SK-N-MC (cell line): Measurements from ENCODE around the gene ARPIN.

GRCh38 chr15:88652852-88653298 is 14.1 kb downstream of the ISG20 start:
- RRBS: no CpG with 5 or more reads among the region's 7 CpGs

- RRBS: no CpG with 5 or more reads among the region's 9 CpGs
Observed at GRCh38 chr15:88659532-88660102, 20.8 kb downstream of the ISG20 start.

DNA sequence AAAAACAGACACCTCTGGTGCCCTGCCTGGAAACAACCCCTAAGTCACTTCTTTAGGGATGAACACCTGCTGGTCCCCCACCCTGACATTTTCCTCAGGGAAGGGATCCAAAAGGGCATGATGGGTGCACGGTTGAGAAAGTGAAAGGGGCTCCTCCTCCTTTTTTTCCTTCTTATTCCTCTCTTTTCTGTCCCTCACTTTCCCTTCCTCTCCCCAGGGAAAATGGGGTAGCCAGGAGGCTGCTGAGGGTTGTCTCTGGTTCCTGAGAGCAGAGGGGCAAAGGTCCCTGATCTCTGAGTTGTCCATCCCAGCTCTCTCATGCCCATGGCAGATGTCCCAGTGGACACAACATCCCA is 82.1 kb downstream of the ISG20 start:
- RRBS: no CpG with 5 or more reads among the region's 1 CpG

- RRBS: no CpG with 5 or more reads among the region's 9 CpGs
Observed at GRCh38 chr15:89016728-89017287, 71.4 kb upstream of the ABHD2 start.

- RRBS: no CpG with 5 or more reads among the region's 3 CpGs
Observed at GRCh38 chr15:89052513-89052828, 35.8 kb upstream of the ABHD2 start.

GRCh38 chr15:89090612-89091719 is 2.7 kb downstream of the ABHD2 start:
- RRBS: no CpG with 5 or more reads among the region's 16 CpGs

DNA sequence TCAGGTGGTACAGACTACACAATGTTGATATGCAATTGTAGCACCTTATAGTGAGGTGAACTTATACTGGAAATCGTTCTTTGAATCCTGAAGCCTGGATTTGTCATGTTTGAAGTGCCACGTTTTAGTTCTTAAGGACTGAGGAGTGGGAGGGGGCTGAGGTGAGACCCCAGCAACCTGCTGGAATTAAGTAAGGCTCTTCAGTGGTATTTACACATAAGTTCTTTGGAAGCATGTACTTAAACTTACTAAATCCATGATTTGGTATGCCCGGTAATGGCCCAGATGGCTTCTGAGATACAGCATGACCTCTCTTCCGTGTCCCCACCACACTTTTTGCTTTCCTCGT is 7.1 kb downstream of the ABHD2 start:
- RRBS: no CpG with 5 or more reads among the region's 5 CpGs

GRCh38 chr15:89098331-89099041 is 10.2 kb downstream of the ABHD2 start:
- RRBS: no CpG with 5 or more reads among the region's 3 CpGs

- RRBS: no CpG with 5 or more reads among the region's 6 CpGs
Observed at GRCh38 chr15:89127900-89128780, 39.9 kb downstream of the ABHD2 start.

DNA sequence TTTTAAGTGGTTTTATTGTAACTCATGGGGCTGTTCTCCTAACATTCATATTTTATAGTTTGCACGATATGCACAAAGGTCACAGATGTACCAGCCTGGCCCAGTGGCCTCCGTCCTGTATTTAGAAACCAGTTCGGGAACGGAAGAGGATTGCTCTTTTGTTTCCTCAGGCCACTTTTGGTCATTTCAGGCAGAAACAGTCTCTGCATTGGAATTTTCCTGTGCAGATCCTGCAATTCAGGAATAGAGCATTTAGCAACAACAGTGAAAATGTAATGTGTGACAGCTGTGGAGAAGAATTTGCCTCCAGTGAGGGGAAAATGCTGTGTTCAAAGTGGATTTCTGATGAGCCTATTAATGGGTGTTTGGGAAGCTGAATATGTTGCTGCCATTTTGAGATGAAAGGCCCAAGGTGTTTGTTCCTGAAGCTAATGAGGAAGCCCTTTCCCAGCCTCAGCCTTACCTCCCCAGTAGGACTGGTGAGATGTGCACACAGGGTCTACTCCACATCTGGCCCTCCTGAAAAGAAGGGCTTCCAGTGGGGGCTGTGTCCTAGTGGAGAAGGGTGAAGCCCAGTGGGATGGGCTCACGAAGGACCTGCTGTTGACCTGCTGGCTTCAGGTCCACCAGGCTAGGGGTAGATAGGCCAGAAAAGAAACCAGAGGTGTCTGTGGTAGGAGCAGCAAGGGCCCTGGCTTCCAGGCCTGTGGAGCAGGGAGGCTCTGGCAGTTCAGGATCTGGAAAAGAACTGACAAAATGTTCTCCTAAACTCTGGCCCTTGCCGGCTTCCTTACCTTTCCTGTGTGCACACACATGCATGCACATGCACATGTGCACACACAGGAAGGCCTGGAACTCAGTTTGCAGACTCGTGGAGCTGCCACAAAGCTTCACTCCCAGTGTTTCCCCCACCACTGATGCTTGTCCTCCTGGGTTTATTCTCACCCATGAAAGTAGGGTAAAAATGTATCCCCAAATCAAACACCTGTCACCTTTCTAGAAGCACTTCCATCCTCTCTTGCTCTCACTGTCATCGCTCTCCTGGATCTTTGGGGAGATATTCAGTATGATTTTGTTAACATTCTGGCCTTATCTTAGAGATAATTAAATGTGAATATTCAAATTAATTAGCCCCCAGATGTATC is 49.5 kb downstream of the ABHD2 start:
- RRBS: no CpG with 5 or more reads among the region's 8 CpGs

DNA sequence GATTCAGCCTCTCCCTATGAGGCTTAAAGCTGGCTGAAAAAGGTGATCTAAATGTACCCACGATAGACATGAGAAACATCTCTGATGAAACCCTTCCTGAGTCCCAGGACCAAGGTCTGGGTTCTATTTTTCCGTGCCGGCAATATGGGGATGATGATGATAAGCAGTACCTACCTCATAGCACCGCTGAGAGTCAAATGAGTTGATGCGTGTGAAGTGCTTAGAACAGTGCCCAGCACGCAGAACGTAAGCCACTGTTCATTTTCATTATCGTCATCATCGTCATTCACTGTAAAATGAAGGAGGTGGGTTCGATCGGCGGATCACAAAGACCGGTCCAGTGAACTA is 44.4 kb downstream of the RLBP1 start:
- RRBS: no CpG with 5 or more reads among the region's 13 CpGs

DNA sequence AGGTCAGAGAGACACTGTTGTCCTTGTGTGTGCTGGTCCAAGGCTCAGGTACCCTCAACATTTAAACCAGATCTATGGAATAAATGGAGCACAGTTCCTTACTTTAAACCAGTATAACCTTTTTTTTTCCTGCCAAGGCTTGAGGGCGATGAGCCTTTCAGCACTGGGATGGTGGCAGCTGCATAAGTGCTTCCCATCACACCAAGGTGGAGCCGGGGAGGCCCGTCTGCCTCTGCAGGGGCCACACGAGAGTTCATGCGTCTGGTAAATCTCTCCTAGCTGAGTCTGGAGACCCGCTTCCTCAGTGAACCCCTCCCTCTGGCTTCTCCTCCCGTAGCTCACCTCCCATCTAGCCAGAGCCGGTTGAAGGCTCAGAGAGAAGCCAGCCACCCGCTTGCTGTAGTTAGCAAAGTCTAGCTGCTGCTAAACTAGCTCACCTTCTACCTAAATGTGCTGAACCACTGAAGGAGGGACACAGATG is 43.1 kb downstream of the RLBP1 start:
- RRBS: no CpG with 5 or more reads among the region's 9 CpGs

GRCh38 chr15:89200930-89202150 is 20.0 kb downstream of the RLBP1 start:
- RRBS: no CpG with 5 or more reads among the region's 32 CpGs

GRCh38 chr15:89206817-89207164 is 14.6 kb downstream of the RLBP1 start:
- RRBS: no CpG with 5 or more reads among the region's 12 CpGs

GRCh38 chr15:89367231-89367856 is 32.7 kb upstream of the POLG start:
- RRBS: 28% methylated on average over 17 of the region's 54 CpGs

DNA sequence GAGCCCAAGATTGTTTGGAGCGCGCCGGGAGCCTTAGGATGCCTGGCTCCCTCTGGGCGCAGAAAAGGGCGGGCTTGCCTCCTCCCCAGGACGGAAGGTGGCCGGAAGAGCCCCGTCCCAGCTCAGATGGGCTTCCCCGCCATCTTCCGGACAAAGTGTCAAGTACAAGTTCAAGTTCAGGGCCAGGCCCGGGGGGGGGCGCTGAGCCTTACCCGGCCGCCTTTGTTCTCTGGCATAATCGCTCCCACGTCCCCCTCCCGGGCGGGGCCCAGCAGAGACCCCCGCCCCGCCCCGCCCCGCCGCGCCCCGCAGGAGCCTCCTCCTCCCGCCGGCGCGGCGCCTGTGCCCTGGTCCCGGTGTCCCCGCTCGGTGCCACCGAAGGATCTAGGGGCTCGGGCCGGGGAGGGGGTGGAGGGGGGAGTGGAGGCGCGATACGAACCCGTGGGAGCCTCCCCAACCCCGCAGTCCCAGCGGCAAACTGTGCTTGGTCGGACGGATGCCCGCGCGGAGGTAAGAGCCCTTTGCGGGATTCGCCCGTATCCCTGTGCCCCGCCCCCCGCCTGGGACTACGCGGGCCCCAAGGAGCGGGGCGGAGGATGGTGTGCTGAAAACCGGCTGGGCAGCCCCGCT is 65.4 kb upstream of the POLG start:
- RRBS: 1% methylated on average over 30 of the region's 58 CpGs

GRCh38 chr15:89683026-89683881 is 4.1 kb upstream of the PLIN1 start:
- RRBS: no CpG with 5 or more reads among the region's 11 CpGs

DNA sequence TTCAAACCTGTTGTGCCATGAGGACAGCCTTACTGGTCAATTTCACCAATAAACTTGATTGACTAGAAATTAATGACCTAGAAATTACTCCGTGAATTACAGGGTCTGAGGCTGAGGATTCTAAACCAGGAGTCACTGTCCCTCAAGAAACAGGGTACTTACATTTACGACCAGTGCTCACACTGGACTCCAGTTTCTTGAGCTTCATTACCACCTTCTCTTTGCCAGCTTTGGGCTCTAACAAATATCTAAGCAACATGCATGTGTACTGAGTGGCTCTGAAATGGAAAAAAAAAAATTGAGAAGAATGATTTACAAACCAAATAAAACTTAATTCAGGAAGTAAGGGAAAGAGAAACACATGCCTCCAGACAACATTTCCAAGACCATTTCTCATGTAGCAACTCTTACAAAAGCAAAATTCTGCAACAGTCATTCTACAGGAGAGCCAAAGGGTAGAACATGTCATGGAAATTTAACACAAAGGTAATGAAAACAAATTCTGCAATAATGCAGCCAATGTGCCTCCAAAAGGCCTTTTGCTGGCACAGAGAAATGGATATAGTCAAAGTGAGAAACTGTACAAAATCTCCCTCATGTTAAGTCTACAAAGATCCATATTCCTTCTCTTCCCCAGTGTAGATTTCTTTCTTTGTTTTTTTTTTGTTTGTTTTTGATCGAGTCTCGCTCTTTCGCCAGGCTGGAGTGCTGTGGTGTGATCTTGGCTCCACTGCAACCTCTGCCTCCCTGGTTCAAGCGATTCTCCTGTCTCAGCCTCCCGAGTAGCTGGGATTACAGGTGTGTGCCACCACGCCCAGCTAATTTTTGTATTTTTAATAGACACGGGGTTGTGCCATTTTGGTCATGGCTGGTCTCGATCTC is 4.0 kb downstream of the PEX11A start:
- RRBS: no CpG with 5 or more reads among the region's 10 CpGs

DNA sequence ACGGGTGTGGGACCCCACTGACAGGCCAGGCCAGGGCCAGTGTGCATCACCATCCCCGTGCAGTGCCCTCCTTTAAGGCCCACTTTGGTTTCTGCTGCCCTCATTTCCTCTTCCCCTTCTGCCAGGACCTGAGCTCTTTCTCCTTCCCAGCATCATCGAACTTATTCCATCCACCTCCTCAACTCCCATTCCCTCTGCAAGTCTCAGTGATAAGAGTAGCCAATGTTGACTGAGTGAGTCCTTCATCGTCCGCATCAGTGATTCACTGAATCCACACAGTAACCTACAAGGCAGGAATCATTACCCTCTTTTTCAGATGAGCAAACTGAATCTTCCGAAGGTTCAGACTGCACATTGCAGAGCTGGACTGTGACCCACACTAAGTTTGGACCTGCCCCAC is 14.9 kb upstream of the ANPEP start:
- RRBS: no CpG with 5 or more reads among the region's 6 CpGs

DNA sequence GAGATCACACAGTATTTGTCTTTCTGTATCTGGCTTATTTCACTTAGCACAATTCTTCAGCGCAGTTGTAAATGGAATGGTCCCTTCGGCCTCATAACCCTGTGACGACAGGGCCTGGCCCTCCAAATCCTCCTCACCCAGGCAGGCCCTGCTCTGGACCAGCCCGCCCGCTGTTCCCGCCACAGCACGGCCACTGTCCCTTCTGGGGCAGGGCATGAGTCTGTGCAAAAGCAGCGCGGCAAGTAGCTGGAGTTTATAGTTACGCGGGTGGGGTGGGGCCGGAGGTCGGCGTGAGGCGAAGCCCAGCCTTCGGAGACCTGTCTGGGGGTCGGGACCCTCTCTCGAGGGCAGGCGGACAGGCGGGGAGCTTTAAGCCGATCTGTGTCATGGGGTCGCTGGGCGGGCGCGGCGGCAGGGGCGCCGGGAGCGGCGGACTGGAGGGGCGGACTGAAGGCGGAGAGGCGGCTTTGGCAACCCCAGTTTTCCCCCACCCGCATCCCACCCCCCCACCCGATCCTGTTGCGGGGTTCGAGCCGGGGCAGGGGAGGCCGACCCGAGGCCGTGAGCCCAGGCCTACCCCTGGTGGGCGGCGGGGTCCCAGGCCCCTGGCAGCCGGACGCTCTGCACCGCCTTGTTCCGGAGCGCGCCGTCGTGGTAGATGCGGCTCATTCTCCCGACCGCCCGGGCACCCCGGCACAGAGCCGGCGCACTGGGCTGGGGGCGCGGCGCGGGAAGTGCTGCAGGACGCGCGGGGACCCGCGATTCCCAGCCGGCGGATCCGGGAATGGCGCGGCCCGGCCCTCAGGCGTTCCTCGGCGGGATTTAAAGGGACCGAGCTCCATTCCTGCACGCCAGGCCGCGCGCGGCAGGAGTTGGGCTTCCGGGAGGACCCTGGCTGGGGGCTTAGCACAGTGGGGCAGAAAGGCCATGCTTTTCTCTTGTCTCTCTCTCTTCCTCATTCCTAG is at the start of gene ARPIN:
Gene ARPIN, minus strand, starts transcription at position 786 of the 965 bp plus-strand sequence.
- RRBS: 44% methylated on average over 43 of the region's 83 CpGs